ENCODE measurements around a stretch of chr3.

DNA sequence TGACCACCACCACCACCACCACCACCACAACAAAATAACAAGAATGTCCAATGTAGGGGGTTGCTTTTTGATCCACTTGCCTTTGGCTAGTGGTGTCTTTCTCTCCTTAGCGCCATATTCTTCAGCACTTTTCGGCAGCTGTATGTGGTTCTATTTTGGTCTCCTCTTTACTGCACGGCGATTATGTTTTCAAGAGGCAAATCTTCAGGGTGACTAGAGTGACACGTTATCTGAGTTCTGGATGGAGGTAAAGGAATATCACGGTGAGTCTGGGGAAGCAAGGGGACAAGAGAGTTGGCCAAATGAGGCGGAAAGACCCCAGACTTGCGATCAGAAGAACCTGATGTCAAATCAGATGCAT is 56.1 kb downstream of the ST6GAL1 start:
- RRBS = no CpG with 5 or more reads among the region's 8 CpGs

- RRBS = no CpG with 5 or more reads among the region's 10 CpGs
Observed at GRCh38 chr3:187025150-187025894, 95.0 kb downstream of the ST6GAL1 start.

DNA sequence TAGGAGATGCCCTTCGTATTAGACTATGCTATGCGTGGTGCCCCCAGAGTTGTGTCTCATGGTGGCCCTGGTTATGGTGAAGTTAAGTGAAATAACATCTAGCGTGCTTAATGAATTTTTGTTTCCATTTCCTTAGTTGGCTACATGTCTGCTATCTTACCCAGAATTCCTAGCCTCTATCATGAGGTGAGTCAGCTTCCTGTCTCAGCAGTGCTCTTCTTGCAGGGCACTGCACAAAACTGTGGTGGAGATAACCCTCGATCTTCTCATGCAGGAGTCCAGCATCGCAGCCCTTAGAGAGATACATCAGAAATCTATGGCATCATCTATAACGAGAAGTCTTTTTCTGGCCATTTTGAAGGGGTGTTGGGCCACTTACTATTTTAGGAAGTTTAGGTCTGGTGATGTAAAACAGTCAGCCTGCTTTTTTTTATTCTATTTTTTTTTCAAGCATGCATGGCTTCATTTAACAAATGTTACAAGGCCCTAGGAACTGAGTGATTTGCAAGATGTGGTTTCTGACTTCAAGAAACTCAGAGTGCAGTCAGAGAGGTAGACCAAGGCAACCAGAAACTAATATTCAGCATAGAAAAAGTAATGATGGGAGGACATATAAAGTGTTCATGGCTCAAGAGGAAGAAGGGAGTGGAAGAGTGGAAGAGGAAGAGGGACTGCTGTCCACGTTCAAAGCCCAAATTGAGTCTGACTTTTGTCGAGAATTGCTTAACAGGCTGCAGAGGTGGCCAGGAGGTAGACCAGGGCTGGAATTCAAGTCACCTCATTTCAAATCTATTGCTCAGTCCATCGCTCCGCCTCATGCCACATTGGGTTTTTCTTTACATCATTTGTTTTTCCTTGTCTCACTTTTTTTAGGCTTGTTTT is 97.3 kb downstream of the RPL39L start:
- RRBS = no CpG with 5 or more reads among the region's 10 CpGs

DNA sequence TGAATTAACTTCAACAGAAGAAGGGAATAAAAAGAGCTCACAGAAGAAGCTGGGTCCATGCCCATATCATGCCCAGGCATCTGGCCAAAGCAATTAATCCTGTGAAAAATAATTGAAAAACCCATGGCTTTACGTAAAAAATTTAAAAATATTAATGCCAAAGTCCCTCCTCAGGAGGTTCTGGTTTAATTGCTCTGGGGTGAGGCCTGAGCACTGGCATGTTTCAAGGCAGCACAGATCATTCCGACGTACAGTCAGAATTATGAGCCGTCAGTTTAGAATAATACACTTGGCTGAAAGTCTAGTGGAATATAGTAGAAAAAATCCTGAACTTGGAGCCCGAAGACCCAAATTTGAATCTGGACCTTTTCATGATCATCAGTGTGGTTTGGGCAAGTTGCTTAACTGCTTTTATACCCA is 2.1 kb downstream of the MASP1 start:
- RRBS = no CpG with 5 or more reads among the region's 5 CpGs

- RRBS = no CpG with 5 or more reads among the region's 13 CpGs
Observed at GRCh38 chr3:187293027-187294479, 2.0 kb upstream of the MASP1 start.

DNA sequence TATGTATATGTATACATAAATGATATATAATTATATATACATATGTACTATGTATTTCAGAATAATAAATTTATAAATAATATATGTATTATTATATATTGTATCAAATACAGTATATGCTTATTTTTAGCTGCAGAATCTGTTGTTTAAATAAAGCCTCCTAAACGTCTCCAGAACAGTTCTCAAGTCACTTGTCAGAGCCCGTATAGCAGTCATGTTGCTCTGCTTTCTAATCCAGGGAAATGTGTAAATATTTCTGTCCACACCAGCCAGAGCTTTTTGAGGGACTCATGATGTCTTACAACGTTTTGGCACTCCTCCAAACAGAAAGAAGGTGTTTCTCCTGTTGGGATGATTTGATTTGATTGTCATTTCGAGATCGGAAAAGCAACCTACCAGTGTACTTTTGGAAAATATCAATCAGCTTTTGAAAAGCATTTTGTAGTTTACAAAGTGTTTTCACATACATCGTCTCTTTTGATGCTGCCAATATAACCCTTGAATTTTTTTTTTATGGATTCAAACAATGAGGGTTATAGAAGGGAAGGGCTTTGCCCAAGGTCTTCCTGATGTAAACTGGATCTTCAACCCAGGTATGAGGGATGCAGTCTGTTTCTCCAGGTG is 1.5 kb downstream of the RTP4 start:
- RRBS = no CpG with 5 or more reads among the region's 6 CpGs

DNA sequence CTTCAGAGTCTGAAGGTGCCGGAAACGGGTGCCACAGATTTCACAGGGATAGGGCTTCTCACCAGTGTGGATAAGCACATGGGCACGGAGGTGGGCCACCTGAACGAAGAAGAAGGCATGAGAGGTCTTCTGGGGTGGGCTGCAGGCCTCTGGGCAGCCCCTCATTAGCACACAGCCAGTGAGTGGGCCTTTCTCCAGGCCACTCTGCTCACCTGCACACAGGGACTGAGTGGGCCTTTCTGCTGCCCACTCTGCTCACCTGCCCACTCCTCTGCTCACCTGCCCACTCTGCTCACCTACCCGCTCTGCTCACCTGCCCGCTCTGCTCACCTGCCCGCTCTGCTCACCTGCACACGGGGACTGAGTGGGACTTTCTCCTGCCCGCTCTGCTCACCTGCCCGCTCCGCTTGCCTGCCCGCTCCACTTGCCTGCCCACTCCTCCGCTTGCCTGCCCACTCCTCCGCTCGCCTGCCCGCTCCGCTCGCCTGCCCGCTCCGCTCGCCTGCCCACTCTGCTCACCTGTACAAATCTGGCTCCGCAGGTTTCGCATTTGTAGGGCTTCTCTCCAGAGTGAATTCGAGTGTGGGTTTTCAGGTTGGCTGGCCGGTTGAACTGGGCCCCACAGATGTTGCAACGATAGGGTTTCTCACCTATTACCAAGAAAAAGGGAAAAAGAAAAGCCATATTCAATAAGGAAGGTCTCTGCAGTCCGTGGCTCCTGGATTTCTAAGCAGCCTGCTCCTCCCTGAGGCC is 20.1 kb downstream of the BCL6 start:
- RRBS = no CpG with 5 or more reads among the region's 27 CpGs

DNA sequence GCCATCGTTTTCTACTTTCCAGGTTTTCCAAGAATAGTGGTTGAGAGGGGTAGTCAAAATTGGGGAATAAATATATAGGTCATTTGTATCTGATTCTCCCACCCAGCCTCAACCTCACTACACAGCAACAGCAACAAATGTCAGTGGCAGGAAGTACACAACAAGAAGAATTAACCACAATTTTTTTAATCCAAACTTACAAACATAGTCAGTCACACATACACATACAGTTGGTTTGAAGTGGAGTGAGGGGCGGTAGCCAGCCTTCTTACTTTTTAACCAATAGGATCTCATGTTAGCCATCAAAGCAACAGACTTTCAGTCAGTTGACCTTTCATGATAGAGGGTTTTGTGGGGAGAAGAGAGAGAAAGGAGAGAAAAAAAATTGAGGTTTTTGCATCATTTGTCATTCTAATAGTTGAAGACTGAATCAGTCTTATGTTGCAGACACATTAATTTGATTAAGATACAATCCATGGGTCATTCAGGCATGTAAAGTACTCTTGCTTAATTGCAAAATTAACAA is 159.8 kb upstream of the LPP start:
- RRBS = no CpG with 5 or more reads among the region's 2 CpGs

DNA sequence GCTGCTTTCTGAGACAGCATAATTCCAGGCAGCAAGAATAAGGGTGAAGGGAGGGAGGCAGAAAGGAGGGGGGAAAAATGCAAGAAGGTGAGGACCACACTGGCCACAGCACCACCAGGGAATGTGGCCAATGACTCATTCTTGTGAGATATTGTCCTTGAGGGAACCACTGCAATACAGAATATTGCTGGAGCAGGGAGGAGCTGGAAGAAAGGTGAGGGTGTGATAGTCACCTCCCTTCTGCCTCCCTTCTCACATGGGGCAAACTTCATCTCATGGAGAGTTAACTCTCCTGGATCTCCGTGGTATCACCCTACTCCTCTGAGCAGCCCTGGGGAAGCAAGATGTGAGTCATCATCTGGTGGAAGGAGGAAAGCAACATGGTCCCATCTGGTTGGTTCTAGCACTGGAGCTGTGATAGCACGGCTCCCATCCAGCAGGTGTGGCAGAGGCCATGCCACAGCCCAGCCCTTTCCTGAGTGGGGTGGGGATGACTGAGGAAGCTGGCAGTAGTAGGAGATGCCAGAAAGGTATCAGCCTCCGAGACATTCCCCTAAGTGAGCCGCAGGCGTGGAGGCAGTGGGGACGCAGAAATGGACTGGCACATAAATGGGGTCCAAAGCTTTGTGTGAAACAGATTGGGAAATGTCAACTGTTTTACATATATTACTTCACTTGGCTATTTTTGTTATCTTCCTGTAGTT is 115.9 kb upstream of the LPP start:
- RRBS = no CpG with 5 or more reads among the region's 6 CpGs

DNA sequence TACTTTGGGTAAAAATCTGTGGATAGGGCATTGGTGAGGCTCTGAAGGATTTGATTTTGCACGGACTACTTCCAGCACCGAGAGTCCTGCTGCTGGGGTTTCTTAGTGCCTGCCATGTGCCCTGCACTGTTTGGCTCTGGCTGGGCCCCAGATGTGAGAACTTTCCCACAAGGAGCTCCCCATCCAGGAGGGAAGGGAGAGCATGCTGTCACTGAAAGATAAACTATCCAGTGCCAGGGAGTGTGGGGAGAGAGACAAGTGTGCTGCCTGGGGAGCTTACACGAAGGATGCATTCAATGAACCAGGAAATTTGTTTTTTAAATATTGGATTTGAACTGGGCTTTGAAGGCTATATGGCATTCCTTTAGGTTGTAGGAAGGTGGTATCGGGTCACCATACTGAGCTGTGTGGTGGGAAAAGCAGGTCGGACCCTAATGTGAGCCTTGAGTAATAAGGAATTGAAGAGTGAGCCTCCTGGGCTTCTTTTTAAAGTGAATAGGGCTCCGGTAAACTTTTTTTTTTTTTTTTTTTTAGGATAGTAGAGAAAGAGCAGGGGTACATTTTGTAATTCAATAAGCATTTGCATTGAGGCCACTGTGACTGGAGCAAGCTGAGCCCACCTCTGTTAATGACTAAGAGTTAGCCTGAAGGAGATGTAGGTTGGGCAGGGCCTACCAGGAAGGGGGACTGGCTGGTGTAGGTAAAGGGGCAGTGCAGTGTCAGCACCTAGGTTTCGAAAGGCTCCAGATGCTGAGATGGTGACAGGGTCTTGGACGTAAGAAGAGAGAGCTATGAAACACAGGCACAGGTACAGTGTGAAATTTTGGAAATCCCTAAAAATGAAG is 30.4 kb downstream of the LPP start:
- RRBS = no CpG with 5 or more reads among the region's 8 CpGs

- RRBS = no CpG with 5 or more reads among the region's 6 CpGs
Observed at GRCh38 chr3:188271059-188271972, 117.4 kb downstream of the LPP start.

- RRBS = no CpG with 5 or more reads among the region's 9 CpGs
Observed at GRCh38 chr3:188279854-188280495, 126.0 kb downstream of the LPP start.

DNA sequence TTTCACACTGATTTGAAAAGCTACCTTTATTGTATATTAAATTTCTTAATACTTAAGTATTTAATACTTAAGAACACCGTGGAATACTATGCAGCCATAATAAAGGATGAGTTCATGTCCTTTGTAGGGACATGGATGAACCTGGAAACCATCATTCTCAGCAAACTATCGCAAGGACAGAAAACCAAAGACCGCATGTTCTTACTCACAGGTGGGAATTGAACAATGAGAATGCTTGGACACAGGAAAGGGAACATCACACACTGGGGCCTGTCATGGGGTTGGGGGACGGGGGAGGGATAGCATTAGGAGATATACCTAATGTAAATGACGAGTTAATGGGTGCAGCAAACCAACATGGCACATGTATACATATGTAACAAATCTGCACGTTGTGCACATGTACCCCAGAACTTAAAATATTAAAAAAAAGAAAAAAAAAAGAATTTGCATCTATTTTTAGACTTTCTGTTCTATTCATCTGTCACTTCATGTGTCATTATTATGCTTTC is 158.8 kb downstream of the LPP start:
- RRBS = no CpG with 5 or more reads among the region's 6 CpGs

- RRBS = no CpG with 5 or more reads among the region's 6 CpGs
Observed at GRCh38 chr3:188322714-188323543, 169.0 kb downstream of the LPP start.

DNA sequence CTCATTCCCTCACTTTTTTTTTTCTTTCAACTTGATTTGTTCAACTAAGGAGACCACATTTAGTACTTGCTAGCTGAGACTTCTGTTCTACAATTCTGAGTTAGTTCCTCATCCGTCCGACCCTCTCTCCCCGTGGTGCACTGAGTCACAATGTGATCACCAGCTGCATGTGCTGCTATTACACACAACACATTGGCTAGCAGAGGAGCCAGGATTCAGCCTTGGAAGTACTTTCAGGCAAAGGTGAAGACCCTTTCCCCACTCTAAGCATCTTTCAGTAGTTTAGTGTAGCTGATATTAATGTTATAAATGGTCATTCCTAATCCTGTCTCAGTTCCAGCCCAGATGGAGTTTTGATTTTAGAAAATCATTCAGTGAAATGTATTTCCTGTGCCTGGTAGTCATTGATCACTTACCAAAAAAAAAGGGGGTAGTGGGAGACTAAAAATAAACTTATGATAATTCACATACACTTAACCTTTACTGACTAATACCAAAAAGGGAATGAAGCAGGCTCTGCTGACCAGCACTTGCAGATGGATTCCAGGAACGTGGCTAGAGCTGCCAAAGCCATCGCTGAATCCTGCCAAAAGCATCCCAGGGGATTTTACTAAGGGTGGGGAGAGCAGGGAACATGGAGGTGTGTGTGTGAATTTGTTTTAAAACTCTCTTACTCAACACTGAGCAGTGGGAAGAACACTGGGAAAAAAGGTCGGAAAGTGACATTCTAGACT is 424.8 kb downstream of the LPP start:
- RRBS = no CpG with 5 or more reads among the region's 6 CpGs

- RRBS = no CpG with 5 or more reads among the region's 3 CpGs
Observed at GRCh38 chr3:188606655-188607126, 452.7 kb downstream of the LPP start.

- RRBS = no CpG with 5 or more reads among the region's 28 CpGs
Observed at GRCh38 chr3:188635500-188636362, 481.8 kb downstream of the LPP start.

DNA sequence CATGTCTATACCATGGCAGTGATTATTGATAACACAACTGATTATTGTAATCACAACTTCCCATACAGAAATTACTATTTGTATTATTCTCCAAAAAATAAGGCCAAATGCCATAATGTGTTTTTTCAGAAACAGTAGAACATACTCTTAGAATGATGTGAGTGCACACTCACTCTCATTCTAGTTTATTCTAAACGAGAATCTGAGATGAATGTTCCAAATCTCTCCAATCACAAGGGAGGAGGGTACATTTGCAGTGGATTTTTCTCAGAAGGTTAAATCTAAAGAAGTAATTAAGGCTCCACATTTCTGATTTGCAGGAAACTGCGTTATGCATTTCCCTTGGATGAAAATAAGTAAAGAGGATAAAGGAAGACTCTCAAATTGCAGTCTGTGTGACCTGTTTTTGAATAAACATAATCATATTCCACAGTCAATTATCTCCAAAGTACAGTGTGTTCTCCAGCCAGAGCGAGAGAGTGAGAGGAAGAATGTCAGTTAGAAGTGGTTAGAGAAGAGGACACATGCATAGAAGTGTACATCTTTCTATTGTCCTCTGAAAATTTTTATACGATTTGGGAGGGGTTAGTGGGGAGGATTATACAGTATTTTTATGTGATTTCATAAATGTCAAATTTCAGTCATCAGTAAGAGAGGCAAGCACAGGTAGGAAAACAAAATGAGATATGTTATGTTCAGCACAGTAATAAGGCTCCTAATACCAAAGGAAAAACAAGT is 487.0 kb downstream of the LPP start:
- RRBS = no CpG with 5 or more reads among the region's 4 CpGs

DNA sequence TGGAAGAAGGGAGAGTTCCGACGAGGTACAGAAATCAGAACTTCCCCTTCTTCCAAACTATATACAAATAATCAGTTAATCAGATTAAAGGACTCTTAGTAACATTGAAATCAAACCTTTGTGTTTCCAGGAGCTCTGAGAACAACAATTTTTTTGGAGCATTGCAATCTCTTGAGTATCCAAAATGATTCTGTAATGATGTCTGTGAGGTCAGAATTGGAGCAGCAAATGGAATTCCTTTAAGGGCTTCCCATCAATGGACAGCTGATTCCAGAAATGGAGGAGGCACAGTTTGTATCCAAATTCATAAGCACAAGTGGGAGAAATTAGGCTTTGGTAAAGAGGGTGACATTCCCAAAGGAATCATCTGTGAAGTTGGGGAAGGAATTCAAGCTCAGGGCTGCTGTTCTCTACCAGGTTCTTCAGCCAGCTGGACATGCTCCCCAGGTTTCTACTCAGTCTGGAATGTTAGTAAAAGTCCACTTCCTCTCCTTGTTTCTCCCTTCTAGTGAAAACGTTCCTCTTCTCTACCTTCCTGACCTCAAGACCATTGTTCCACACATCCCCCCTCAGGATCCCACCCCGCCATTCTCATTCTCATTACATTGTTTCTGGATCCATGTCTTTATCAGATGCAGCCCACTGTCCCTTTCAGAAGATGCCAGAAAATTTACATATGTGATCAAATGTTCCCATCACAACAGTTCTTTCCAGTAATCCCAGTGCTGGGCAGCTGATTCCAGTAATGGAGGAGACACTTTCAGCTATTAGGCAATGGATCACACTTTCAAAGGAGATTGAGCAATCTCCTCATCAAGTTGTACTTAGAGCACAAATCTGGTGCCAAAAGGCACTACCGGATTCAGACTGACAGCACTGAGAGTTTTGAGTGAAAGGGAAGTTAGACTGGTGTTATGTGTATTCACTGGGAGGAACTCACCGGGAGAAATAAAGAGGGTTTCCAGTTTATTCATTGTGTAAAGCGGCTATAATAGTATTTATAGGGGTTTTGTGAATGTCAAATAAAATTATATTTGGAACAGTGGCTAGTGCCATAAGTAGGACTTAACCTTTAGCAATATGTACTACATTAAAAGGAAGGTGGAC is 391.3 kb upstream of the TPRG1 start:
- RRBS = 29% methylated on average over 1 of the region's 7 CpGs